Epithelial cell of alveolus of lung (primary cell): ENCODE data around the gene CELSR1.

GRCh38 chr22:46070563-46071247, 79.6 kb upstream of the PPARA start:
- RAMPAGE, long total RNA, result no peak
- RRBS, result 2% methylated on average over 72 of the region's 100 CpGs

GRCh38 chr22:46071248-46071657, 79.1 kb upstream of the PPARA start:
- RAMPAGE, long total RNA, result no peak
- RRBS, result 1% methylated on average over 44 of the region's 66 CpGs

DNA sequence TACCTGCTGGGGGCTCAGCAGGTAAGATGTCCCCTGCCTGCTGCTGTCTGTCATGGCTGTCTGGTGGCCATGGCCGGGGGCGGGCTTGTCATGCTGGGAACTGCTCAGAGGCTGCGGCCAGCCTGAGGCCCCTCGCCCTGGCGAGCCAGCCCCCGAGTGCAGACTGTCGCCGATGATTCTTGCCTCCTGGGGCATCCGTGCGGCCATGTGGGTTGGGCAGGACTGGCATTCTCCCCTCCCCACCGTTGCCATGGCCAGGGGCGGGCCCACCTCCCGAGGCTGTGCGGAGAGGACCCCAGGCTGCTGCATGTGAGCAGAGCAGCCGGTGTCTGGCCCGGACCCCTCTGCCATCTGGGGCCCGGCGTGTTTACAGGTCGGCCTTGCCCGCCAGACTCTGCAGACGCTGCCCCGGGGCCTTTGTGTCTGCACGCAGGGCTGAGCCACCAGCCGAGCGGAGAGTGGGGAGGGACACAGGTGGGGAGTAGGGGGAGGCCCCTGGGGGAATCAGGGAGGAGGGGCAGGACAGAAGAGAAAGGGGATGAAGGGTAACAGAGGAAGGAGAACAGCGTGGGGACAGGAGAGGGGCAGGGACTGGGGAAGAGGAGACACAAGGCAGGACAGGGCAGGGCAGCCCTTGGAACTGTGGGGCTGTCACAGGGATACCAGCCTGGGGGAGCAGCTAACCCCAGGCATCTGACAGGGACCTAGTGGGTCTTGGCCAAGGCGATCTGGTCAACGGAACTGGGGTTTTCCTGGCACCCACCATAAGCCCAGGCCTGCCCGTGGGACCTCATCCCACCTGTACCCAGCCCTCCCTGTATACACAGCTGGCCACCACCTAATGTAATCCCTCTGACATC, 51.1 kb upstream of the PPARA start:
- RAMPAGE, long total RNA, result no peak
- RRBS, result 81% methylated on average over 6 of the region's 29 CpGs

DNA sequence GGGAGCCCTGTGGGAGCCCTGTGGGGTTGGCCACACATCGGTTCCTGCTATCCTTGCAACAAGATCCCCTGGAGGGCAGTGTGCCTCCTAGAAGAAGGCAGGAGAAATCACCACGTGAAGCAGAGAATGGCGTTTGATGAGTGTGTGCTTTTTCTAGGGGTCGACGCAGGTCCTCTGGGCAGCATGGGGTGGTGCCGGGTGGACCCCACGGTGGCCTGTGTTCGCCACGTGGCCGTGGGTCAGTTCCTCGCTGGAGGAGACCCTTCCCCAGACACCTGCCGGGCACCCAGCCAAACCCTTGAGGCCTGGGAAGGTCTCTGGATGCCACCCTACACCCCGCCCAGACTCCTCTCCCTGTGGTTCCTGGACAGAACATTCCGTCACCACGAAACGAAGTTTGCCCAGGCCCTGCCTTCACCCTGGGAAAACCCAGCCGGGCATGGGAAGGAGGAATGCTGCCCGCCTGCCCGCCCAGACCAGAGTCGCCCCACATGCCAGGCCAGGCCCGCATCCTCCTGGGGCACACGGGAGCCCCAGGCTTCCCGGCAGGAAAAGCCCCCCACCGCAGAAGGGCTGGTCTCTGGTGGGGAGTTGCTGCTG, 45.0 kb upstream of the PPARA start:
- RAMPAGE, long total RNA, result no peak
- RRBS, result 76% methylated on average over 6 of the region's 24 CpGs

DNA sequence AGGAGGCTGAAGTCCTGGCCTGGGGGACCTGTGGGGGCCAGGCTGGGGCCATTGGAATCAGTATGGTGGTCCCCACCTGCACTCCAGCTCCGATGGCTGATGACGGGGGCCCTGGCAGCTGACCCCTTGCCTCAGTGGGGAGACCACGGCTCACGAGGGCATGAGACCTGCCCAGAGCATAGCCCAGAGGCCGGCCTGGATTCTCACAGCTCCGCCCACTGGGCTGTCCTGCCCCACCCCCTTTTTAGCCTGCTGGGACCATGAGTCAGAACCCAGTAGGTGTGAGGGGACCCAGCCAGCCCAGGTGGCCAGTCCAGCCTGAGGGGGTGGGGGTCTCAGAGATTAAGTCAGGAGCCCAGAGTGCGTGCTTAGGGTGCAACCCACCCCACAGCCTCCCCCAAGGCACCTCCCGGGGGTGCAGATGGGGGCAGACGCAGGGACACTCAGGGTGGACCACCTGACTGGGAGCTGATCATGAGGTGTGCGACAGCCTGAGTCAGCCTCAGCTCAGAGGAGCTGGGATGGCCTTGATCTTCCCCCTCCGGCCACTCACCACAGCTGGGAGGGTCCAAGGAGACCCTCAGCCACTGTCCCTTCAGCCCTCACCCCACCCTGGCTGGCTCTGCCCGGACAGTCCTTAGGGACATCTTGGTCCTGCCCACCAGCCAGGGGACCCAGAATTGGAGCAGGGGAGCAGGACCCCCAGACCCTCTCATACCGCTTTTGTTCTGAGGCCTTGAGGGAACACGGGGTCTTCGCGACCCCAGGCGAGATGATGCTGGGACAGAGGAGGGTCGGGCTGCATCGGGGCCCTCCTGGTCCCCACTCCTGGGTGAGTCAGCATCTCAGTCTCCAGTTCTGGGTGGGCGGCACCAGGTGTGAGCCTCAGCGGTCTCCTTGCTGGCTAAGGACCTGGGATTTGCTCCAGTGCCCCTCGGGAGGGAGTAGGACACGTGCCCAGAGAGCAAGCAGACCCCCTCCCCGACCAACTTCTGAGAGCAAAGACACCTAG, 39.9 kb upstream of the PPARA start:
- RAMPAGE, long total RNA, result no peak
- RRBS, result 63% methylated on average over 2 of the region's 24 CpGs

DNA sequence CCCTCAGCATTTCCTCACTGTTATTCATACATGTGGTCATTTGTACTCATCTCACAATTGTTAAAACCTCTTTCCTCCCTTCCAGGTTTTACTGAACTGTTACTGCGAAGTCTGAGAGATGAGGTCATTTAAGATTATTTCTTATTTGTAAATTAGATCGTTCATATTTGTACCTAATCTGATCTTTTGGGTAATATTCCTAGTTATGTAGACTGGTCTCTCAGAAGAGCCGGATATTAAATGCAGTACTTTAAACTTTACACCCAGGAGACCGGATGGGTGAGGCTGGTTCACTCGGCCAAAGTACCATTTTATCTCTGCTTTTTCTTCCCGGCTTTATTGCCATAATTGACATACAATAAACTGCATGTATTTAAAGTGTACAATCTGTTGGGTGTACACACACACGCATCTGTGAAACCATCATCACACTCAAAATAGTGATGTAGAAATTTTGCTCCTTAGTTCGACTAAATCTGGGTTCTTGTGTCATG, 47.0 kb downstream of the CDPF1 start:
- RAMPAGE, long total RNA, result no peak
- RRBS, result no CpG with 5 or more reads among the region's 8 CpGs

DNA sequence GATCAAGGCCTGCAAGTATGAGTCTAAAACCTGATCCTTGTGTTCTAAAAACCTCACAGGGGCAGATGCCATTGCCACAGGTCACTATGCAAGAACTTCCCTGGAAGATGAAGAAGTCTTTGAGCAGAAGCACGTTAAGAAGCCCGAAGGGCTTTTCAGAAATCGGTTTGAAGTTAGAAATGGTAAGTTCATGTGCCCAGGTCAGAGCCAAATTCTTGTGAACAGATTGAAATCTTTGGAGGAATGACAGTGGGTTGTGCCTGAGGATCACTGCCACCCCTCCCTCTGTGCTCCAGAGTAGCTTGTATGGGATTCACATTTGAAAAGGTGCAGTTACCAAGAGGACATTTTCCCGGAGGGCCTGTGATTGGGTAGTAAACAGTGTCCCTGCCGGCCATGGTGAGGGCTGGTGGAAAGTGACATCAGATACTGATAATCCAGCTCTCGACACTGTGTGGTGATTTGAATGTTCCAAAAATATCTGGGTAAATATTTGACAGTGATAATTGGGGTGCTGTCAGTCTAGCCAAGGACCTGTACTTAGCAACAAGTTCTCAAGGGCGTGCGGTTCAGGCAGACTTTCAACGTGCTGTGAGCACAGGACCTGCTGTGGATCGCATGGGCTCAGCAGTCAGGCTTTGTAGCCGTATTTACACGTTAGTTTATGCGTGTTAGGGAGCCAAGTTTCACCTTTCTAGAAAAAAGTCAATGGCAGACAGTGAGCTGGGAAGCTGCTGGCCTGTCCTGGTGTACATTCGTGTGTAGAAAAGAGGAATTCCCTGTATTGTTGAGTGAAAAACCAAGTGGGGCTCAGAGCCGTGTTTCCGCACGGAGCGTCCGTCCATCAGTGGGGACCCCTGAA, 11.1 kb downstream of the TRMU start:
- RAMPAGE, long total RNA, result no peak
- RRBS, result no CpG with 5 or more reads among the region's 19 CpGs

GRCh38 chr22:46408532-46408957, 73.0 kb downstream of the TRMU start:
- RAMPAGE, long total RNA, result no peak
- RRBS, result no CpG with 5 or more reads among the region's 19 CpGs

DNA sequence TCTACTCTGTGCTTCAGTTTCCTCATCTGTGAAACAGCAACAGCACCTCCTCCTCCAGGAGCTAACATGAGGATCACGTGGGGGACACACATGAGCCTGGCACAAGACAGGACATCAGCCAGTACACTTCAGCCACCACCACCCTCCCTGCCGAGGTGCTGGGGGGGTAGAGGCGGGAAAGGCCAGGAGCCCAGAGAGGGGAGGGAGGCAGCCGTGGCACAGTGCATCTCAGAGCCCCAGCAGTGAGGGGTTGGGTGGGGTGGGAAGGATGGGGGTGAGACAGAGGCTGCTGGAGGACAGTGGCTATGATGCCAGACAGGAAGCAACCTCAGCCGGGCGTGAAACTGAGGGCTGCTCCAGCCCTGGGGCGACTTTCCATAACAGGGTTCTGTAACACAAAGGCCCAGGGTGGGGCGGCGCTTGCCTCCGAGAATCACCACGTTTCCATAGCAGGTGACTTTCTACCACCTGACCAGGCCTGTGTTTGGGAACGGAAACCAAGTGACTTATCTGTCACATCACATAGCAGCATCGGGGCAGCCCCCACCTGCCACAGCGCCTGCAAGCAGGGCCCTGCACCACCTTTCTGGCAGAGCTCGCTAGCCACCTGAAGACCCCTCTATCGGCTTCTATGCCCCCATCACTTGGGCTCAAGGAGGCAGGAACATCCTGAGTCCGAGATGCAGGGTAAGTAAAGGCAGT, 85.7 kb downstream of the TRMU start:
- RAMPAGE, long total RNA, result no peak
- RRBS, result no CpG with 5 or more reads among the region's 17 CpGs

- RAMPAGE, long total RNA, result no peak
- RRBS, result no CpG with 5 or more reads among the region's 19 CpGs
Observed at GRCh38 chr22:46457644-46458236, 79.7 kb downstream of the CELSR1 start.

DNA sequence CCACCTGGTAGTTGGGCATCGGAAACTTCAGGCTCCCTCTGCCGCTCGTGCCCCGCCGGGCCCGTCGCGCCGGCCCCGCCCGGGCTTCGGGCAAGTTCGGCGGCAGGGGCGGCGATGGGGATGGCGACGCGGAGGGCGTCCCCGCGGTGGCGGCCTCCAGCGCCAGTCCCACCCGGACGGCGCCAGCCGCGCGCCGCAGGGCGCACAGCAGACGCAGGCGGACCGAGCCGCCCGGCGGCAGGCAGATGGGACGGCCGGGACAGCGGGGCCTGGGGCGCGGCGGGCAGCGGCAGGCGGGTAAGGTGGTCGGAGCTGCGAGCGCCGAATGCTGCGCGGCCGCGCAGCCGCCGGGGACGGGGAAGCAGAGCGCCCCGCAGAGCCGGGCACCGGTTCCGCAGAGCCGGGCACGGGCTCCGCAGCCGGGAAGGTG, 991 bp downstream of the CELSR1 start:
- RAMPAGE, long total RNA, result no peak
- RRBS, result 4% methylated on average over 42 of the region's 66 CpGs

DNA sequence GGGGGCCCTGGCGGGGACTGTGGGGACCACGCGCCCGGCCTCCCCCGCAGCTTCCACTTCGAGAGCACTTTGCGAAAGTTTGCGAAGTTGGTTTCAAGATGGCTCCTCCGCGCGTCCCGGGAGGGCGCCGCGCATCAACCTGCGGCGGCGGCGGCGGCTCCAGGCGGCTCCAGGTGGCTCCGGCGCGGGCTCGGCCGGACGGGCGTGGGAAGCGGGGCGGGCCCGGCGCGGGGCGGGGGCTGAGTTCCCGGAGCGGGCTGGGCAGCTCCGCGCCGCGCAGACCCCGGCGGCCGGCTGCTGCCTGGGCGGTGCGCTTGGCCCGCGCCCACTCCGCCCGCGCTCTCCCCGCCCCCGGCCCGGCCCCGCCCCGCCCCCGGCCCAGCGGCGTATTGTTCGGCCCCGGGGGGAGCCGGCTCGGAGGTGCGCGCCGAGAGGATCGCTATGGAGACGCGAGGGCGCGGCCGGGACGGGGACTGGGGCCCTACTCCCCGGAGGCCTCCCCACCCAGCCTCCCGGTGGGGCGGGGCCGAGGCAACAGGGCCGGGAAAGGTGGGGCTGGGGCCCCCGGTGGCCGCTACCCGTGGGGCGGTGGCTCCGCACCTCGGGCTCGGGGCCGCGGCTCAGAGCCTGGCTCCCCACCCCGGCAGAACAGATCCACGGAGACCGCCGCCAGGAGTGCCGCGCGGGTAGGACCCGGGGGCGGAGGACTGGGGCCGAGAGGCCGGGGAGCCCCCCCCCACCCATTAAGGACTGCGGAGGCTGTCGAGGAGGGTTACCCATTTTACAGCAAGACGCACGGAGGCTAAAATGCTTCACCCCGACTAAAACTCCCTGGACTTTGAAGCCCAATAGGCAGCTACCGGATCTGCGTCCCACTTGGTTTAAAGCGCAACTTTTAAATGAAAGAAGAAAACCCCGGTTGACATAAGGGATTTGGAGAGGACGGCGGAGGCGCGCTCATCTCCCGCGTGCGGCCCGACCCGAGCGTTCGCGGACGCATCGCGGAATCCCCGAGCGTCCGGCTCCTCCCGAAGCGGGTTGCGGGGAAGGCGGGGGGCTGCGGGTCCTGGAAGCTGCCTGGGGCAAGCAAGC, at the start of gene CELSR1:
Gene CELSR1 (minus strand): TSS at position 316 of the 1,092 bp plus-strand sequence.
- RAMPAGE, long total RNA, result no peak
- RRBS, result 1% methylated on average over 71 of the region's 129 CpGs

GRCh38 chr22:46586562-46587187, 33.5 kb upstream of the GRAMD4 start:
- RAMPAGE, long total RNA, result no peak
- RRBS, result no CpG with 5 or more reads among the region's 15 CpGs

- RAMPAGE, long total RNA, result no peak
- RRBS, result no CpG with 5 or more reads among the region's 14 CpGs
Observed at GRCh38 chr22:46595905-46596481, 24.2 kb upstream of the GRAMD4 start.

DNA sequence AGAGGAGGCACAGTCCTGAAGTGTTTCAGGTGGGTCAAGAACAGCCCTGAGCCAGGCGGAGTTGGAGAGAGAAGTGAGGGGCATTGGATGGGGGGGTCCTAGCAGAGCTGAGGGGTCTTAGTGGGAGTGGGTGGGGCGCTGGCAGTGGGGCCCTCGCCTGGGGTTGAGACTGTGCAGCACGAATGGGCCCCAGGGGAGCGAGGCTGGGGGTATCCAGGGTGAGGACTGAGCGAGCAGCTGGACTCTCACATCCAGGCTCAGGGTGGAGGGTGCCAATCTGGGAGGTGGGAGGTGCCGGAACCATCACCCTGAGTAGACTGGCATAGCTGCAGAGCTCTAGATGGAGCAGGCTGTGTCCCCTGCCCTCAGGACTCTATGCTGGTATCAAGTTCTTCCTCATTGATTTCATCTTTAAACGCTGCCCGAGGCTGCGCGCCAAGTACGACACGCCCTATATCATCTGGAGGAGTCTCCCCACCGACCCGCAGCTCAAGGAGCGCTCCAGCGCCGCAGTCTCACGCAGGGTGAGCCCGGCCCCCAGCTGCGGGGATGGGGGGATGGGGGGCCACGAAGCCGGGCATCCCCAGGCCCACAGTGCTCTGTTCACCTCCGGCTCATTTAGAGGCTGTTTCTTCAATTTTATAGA, 52.4 kb downstream of the GRAMD4 start:
- RAMPAGE, long total RNA, result no peak
- RRBS, result 69% methylated on average over 3 of the region's 24 CpGs

- RAMPAGE, long total RNA, result no peak
- RRBS, result no CpG with 5 or more reads among the region's 9 CpGs
Observed at GRCh38 chr22:46673972-46674221, 53.7 kb downstream of the GRAMD4 start.

- RAMPAGE, long total RNA, result no peak
- RRBS, result 87% methylated on average over 3 of the region's 26 CpGs
Observed at GRCh38 chr22:46677992-46678526, 57.9 kb downstream of the GRAMD4 start.

GRCh38 chr22:46682156-46682736, 55.8 kb downstream of the CERK start:
- RAMPAGE, long total RNA, result no peak
- RRBS, result no CpG with 5 or more reads among the region's 16 CpGs

DNA sequence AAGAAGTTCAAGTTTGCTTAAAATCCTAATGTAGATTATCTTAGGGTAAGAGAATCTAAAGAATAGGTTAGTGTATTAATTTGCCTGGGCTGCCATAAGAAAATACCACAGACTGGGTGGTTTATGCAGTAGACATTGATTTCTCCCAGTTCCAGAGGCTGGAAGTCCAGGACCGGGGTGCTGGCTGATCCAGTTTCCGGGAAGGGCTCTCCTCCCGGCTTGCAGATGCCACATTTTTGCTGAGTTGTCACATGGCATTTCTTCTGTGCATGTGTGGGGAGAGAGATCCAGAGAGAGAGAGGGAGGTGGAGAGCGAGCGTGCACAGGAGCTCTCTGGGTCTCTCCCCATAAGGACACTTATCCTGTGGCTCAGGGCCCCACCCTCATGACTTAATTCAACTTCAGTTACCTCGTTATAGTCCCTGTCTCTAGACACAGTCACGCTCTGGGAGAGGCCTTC, 46.6 kb downstream of the TBC1D22A start:
- RAMPAGE, long total RNA, result no peak
- RRBS, result no CpG with 5 or more reads among the region's 7 CpGs

DNA sequence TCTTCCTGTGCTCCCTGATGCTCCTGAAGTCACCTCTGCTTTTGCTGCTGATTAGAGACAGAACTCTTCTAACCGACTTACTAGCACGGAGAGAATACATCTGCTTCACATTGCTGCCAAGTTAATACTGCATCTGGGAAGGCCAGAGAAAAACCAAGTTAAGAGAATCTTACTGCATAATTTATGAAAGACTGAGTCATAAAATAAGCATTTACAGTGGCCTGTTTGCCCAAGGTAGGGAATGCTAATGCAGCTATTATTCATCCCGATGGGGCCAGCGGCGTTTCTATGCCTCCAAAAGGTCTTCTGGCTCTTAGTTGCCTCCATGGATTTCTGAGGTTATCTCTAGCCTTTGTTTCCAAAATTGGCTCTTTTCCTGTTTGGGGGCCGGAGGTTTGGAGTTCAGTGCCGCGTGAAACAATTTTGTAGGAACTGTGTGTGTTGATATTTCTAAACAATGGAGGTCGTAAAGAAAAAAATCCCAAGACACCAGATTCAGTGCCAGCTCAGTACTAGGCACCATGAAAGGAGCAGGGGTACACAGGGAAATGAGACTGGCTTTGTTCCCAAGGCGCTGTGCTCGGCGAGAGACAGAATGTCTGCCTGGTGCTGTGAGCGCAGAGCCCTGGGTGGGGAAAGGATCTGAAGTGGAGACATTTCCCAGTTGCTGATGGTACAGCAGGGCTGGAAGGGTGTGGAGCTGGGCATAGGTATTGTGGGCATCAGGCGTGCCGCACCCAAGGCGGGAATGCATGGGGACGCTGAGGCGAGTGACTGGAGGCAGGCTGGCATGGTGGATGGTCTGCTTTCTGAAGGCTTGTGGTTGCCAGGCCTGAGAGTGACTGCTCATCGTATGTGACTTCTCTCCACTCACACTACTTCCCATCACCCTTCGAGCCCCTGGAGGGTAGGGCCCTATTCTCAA, 67.2 kb downstream of the TBC1D22A start:
- RAMPAGE, long total RNA, result no peak
- RRBS, result no CpG with 5 or more reads among the region's 20 CpGs